ENCODE measurements around the genes MICAL3 and TMEM191B.

DNA sequence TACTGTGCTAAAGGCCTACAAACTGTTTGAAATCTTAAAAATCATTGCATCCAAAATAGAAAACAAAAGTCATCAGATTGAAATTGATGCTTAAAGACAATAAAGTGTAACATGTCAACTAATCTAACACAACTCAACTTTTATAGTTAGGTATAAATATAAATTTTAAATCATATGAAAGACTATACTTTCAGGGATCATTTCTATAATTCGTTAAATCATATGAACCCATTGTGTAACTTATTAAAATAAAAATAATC, 10.8 kb downstream of the CCT8L2 start:
- PRO-cap, 2 experiments = no peak in any of the 2 experiments

GRCh38 chr22:16679633-16680059, 87.0 kb upstream of the CCT8L2 start:
- PRO-cap, 2 experiments = no peak in any of the 2 experiments

DNA sequence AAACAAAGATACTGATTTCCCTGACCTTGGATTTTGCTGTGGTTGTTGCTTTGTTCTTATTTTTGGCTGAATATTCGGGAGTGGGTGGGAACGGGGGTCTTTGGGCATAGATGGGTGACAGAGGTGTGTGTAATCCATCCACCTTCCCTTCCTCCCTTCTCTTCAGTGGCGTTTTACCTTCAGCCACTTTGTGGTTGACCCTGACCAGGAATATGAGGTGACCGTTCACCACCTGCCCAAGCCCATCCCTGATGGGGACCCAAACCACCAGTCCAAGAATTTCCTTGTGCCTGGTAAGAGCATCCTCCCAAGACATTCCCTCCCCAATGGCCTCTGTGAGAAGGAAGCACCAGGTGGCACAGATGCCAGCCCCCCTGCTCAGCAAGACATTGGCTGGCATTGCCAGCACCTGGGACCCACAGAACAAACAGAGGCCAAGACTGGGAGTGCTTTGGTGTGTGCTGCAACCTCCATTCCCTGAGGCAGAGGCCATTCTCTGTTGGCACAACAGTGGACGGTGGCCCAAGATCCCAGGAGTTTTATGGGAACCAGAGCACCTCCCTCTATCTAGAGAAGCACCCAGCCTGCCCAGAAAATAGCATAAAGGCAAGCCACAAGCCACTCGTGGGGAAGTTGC, 15.5 kb downstream of the IL17RA start:
- PRO-cap, 2 experiments = no peak in any of the 2 experiments

DNA sequence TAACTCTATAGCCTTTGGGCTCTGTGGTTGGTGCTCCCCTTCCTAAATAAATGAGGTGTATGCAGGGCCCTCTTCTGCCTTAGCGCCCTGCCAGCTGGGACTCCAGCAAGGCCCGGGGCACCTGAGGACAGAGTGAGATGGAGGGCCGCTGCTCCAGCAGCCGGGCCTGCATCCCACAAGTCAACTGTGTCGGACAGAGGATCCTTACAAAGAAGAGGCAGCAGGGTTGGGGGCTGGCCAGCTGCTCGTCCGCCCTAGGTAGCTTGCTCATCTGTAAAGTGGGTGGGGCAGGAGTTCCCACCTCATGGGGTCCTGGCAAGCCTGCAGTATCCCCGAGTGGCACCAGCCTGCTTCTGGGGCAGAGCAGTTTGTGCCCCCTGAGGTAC, 7.6 kb downstream of the TMEM121B start:
- PRO-cap, 2 experiments = no peak in any of the 2 experiments

GRCh38 chr22:17113958-17115083, 6.8 kb downstream of the TMEM121B start:
- PRO-cap, 2 experiments = no peak in any of the 2 experiments

DNA sequence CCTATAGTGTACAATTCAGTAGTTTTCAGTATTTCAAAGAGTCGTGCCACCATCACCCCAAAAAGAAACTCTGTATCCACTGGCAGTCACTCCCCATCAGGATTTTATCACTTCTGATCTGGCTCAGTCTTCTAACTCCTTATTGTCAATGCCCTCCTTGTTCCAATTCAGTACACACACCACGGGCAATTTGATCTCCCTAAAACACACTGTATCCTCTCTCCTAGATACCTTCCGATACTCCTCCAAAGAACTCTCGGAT, 751 bp upstream of the BCL2L13 start:
- PRO-cap, 2 experiments = no peak in any of the 2 experiments

GRCh38 chr22:17726459-17727390, 47.5 kb downstream of the BID start:
- PRO-cap, 2 experiments = no peak in any of the 2 experiments

DNA sequence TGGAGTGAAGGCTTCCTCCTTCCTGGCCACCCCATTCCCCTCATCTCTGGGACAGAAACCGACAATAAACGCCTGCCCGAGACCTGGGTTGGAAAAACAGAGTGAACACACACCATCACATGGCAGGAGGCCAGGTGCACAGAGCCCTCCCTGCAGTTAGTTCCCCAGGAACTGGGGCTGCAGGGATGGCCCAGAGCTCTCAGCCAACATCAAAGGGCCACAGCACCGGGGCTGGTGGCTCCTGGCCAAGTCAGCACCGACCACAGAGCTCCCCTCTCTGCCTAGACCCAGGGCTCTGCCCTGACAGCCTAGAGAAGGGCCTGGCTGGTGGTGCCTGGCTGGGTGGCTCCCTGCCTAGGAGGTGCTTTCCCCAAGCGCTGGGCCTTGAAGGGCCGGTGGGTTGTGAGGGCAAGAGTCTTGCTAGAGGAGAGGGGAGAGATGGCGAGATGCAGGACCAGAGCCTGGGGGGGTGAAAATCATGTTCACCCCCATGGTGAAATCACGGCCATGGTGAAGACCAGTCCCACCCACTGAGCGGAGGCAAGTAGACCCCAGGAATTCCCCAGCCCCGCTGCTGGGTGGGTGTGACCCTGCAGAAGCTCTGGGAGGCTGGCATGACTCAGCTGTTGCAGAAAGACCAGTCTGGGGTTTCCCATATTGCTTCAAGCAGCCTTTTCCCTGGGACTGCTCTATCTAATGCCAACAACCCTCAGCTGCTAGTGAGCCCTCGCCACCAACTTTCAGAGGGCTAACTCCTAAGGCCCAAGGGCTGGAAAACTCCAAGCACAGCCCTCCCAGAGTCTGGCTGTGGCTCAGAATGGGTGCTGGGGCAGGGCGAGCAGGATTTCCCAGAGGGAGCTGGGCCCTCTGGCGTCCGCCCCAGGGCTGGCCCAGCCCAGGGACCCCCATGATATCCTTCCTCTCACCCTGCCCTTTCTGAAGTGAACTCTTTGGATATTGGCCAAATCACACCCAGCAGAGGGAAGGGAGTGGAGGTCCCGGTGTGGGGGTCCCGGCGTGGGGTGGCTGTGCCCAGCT, 7.3 kb upstream of the BID start:
- PRO-cap, 2 experiments = no peak in any of the 2 experiments

- PRO-cap, 2 experiments = no peak in any of the 2 experiments
Observed at GRCh38 chr22:17869596-17870186, 95.4 kb upstream of the BID start.

GRCh38 chr22:17919481-17919969, 104.8 kb downstream of the MICAL3 start:
- PRO-cap, 2 experiments = no peak in any of the 2 experiments

- PRO-cap, 2 experiments = no peak in any of the 2 experiments
Observed at GRCh38 chr22:17919970-17921096, 104.0 kb downstream of the MICAL3 start.

DNA sequence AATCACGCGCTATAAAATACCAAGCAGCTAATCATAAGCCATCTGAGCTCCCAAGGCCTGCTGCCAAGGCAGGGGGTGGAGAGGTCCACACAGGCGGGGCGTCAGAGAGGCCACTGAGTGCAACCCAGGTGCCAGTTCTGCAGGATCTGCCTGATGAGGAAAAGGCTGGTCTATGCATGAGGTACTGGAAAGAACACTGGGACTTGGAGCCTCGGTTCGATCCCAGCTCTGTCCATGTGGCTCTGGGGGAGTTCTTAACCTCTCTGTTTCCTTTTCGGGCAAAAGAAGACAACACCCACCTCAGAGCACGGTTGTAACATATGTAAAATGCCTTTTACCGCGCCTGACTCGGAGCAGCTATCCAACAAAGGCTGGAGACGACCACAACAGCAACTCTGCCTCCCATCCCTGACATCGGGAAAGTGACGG, 71.7 kb downstream of the MICAL3 start:
- PRO-cap, 2 experiments = no peak in any of the 2 experiments

DNA sequence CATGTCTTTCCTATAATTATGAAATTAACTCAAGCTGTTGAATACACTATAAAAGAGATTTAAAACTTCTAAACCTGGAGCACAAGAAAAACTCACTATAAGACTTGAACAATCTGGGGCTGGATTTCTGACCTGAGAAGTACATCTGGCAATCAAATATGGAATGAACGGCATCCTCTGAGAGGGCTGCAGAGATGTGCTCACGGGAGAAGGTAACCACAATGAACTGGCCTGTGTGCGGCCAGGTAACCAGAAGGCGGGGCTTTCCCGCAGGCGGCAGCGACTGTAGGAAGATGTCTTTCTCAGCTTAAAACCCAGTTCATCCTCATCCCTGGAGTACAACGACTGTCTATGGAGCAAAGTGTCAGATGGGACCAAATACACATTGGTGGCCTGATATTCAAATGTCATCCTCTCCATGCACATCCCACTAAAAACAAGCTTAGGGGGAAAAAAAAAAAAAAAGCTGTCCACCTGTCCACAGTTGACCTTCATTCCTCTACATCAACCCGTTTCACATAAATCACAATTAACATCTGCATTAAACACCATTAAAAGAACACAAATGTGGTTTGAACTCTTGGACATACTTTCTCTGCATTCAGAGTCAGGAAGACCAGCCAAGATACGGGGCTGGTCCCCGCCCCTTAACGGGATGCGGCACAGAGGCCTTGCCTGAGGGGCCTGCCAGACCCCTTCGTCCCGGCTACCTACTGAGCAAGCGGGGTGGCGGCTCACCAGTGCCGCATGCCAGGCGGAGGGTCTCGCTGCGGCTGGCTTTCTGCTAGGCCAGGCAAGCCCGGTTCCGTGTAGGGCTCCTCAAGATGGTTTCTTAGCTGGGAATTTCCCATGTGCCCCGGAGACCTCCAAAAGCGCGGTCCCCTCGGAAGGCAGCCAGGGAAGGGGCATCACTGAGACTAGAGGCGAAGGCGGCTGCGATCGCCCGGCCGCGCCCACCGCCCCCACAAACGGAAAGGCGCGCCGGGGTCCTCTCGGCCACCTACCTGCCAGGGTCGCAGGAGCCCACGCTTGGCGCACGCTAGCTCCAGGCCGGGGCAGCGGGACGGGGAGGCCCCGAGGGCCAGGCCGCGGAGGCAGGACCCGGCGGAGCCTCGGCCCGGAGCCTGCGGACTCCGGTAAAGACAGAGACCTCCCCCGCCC, 24.2 kb downstream of the MICAL3 start:
- PRO-cap, 2 experiments = no peak in any of the 2 experiments

GRCh38 chr22:18024160-18025091, at the start of gene MICAL3:
Gene MICAL3 (minus strand): TSS chr22:18024561.
- PRO-cap, 2 experiments = peak in 1 of 2 experiments; most common minus-strand start chr22:18024534 (in 1)

GRCh38 chr22:18068918-18069610, 8.7 kb upstream of the PEX26 start:
- PRO-cap, 2 experiments = no peak in any of the 2 experiments

DNA sequence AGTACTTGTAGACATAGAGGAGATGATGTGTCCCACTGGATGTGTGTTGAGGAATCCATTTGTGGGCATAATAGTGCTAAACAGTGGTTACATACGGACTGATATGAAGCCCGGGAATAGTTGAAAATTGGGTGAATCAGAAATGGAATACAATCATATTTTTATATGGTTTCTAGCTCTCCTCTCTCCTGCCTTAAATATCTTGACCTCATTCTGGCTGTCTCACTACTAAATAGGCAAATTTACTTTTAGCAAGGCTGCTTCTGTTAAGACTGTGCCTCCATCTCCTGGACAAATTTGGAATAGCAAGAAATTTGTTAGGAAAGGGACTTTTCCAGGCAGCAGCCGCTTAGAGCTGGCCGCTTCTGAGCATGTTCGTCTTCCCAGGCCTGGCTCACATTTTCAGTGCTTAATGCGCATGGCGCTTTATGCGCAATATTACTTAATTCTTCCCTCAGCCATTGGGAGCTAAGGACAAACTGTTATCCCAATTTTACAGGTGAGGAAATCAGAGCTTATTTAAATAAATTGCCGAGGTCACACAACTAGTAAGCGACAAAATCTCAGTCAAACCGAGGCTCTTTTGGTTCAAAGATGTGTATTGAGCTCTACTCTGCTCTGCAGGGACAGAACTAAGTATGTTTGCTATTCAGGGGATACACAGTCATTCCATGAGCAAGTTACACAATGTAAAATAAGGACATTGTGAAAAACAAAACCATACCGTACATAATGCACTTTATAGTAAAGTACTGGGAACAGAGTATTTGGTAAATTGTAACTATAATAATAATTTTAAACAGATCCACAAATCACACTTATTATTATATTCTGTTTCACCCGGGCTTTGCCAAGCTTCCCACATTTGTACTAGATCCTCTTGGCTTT, 1.6 kb upstream of the PEX26 start:
- PRO-cap, 2 experiments = no peak in any of the 2 experiments

DNA sequence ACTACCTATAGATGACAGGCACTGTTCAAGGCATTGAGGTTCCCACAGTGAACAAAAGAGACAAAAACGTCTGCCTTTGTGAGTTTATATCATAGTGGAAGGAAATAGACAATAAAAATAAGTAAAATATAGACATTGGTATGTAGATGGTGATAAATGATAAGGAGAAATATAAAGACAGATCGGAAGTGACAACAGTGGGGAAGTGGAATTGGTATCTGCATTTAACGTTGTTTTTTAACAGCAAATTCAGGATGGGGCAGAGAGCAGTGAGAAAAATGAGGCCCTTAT, 727 bp upstream of the PEX26 start:
- PRO-cap, 2 experiments = no peak in any of the 2 experiments

- PRO-cap, 2 experiments = no peak in any of the 2 experiments
Observed at GRCh38 chr22:18527384-18527836, at the start of gene TMEM191B. Gene TMEM191B (plus strand): TSS chr22:18527802.

DNA sequence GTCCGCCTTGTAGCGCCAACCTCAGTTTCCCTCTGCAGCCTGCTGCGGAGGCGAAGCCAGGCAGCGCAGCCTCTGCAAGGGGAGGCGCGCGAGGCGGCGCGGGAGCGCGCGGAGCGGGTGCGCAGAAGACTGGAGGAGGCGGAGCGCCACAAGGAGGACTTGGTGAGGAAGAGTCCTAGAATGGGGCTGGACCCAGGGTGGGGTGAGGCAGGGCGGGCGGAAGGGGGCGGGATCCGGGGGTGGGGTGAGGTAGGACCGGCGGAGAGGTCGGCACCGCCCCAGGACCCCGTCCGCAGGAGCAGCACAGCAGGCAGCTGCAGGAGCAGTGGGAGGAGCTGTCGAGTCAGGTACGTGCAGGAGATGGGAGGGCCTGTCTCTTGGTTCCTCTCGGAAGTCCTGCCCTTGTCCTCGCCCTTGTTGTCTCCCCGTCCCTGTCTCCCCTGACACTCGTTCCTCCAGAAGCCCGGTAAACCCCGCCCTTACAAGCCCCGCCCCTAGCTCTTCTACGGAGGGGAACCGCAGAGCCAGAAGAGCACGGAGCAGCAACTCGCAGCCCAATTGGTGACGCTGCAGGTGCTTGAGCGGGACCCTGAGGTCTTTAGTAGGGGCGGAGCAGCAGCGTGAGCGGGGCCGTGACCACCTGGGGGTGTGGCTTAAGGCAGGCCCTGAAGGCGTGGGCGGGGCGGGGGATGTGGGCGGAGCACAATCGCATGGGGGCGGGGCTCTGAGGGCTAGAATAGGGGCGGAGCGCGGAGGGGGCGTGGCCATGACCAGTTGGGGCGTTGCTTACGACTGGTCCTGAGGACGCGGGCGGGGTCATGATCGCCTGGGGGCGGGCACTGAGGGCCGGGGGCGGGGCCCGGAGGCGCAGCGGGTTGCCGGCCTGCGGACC, 1.2 kb downstream of the TMEM191B start:
- PRO-cap, 2 experiments = no peak in any of the 2 experiments

GRCh38 chr22:18576868-18577415, 34.8 kb downstream of the RIMBP3 start:
- PRO-cap, 2 experiments = no peak in any of the 2 experiments